Measurements from ENCODE around the genes ETF1 and SPATA24.

GRCh38 chr5:138542576-138543384 is at the start of gene ETF1:
Gene ETF1, minus strand, starts transcription at chr5:138543236.
- PRO-cap, result bidirectional peak, plus-strand start at chr5:138542939, minus-strand start at chr5:138542943; bidirectional peak, plus-strand start at chr5:138543499, minus-strand start at chr5:138543168

DNA sequence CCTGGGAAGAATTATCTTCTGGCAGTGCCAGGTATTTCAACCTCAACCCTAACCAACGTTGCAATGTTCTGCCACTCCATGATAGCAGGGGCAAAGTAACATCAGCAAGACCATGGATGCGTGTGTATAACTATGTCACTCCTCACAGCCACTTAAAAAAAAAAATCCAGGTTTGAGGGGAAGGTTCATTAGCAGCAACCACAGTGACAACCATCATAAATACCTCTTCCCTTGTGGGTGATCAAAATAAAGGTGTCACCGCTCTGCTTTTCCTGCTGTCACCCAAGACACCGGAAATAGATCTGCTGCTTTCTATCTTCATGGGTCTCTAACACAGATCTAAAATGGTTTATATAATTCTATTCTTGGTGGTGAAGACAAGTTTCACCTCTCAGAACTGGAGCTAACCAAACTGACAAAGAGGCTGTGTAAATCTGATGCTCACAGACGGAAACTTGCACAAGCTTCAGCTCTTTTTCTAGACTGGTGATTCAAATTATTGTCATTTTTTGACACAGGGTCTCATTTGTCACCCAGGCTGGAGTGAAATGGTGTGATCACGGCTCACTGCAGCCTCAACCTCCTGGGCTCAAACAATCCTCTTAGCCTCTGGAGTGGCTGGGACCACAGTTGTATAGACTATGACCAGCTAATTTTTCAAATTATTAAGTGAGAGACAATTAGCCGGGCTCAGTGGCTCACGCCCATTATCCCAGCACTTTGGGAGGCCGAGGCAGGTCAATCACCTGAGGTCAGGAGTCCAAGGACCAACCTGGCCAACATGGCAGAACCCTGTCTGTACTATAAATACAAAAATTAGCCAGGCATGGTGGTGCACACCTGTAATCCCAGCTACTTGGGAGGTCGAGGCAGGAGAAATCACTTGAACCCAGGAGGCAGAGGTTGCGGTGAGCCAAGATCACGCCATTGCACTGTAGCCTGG is 9.7 kb downstream of the HSPA9 start:
- PRO-cap, result no peak

GRCh38 chr5:138570241-138570758 is 4.9 kb downstream of the HSPA9 start:
- PRO-cap, result no peak

- PRO-cap, result no peak
Measured at GRCh38 chr5:138911832-138912357, 36.8 kb upstream of the LRRTM2 start.

GRCh38 chr5:139111338-139111874 is 86.8 kb downstream of the SIL1 start:
- PRO-cap, result no peak

DNA sequence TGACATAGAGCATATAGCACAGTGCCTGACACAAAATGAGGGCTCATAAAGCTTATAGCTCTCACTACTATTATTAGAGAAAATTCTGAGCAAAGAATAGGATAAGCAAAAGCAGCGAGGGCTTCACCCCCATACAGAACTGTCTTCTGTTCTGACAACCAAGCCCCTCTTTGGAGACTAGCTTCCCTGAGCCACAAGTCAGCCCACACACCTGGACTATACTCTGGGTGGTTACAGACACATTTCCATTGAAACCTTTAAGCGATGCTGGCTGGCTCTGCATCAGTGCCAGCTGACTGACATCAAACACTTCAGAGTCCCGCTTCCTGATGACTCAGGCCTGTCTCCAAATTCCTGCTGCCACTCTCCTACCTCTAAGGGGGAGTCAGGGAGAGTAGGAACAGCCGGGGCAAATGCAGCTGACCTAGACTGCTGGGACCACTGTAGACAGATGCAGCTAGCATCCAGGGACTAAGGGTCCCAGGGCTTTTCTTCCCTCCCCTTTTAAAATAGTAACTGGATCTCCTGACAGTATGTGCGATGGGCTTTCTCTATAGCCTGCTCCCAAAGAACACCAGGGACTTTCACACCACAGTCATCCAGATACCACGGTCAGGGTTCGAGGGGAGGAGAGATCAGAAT is 59.4 kb downstream of the SIL1 start:
- PRO-cap, result no peak

GRCh38 chr5:139276969-139277776 is 16.4 kb upstream of the MATR3 start:
- PRO-cap, result no peak

DNA sequence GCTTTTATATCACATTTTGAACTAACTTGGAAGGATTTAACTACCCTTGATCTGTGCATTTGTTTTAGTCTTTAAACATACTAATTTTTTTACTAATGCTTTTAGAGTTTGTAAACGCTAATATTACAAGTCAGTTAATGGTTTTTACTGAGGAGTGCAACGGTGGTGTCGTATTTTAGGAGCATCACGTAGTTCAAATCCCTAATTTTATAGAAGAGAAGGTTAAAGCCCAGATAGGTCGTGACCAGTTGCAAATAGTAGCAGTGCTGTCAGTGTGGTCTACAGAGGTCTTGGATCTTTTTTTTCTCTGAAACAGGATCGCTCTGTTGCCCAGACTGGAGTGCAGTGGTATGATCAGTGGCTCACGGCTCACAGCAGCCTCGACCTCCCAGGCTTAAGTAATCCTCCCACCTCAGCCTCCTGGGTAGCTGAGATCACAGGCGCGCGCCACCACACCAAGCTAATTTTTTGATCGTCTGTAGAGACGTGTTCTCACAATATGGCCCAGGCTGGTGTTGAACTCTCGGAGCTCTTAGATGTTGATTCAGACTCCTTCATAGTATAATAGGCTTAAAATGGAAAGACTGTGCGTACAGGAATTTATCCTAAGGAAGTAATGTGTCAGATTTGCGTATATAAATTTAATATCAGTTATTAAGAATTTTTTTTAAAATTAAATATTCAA is 2.1 kb downstream of the MATR3 start:
- PRO-cap, result no peak

- PRO-cap, result no peak
Measured at GRCh38 chr5:139321670-139322094, 20.0 kb upstream of the PAIP2 start.

DNA sequence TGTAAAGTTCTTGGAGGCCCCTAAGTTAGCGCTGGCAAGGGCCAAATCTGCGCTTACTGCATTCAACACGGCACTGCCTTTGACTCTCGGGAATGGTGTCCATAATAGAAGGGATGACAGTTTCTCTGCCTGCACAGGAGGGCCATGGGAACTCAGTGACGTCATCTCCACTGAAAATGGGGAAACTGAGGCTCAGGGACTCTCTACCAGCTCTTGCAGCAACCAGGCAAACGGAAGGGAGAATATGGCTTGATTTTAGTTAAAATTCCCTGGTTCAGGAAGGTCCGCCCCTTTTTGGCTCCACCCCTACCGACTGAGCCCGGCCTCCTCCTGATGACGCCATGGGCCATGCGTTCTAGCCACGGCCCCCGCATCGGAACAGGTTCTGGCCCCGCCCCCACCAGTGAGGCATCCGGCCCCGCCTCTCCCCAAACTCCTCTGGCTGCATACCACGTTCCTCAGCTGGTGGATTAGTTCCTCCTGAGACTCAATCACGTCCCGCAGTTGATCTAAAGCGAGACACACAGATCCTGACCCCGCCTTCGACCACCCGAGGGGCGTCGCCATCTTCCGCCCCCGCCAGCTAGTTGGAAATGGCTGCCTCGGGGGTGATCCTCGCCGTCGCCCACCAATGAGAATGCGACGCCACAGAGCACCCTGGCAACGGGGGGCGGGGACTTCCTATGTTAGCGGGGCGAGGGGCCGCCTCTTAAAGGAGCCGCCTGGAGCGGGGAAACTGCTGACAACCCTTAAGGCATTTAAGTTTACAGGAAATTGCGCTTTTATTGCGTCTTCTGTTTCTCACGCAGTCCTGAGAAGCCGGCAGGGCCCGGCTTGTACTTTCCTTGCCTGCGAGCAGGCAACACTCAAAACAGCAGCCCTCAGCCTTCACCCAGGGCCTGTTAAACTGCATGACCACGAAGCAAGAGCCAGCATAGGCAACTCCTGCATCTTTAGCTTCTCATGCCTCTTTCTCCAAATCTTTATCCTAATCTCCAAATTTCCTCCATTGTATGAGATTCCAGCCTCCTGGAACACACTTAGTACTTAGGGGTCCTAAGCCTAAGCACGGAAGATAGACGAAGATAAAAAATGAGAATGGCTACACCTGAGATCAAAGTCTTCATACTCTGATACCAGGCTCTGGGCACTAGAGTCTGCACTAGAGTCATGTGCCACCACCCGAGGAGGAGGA is at the start of gene SPATA24:
SPATA24 (minus strand) TSS at position 596 of the 1,195 bp plus-strand sequence.
- PRO-cap, result bidirectional peak, plus-strand start at position 837 of the sequence, minus-strand start at position 594 of the sequence

GRCh38 chr5:139410660-139411622 is 7.1 kb upstream of the SPATA24 start:
- PRO-cap, result no peak

DNA sequence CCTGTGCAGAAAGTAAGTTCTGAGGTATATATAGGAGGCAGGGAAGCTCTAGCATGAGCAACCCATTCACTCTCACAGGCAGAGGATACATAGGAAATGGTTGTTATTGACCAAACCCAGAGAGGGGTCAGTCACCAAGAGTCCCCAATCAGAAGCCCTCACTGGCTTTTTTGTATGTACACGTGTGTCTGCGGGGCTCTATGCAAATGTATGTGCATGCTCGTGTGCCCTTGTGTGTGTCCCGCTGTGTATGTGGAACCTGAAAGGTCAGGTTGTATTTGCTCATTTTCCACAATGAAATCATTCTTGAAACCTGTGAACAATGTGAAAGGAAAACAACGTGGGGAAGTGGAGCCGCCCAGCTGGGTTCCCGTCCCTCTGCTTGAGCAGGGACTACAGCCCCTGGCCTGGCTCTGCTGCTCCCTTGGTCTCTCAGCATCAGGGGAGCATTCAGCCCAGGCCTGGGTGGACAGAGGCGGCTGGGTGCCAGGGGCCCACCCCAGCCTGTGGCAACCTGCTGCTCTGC is 3.2 kb downstream of the ECSCR start:
- PRO-cap, result no peak

GRCh38 chr5:139525529-139526660 is 35.2 kb upstream of the UBE2D2 start:
- PRO-cap, result no peak

- PRO-cap, result no peak
Measured at GRCh38 chr5:139574151-139574900, 13.2 kb downstream of the UBE2D2 start.

GRCh38 chr5:139637260-139638104 is 10.7 kb upstream of the CXXC5 start:
- PRO-cap, result bidirectional peak, plus-strand start at chr5:139637652, minus-strand start at chr5:139637493

GRCh38 chr5:139638105-139639287 is 9.7 kb upstream of the CXXC5 start:
- PRO-cap, result unidirectional peak, minus-strand start at chr5:139638151; unidirectional peak, minus-strand start at chr5:139638330

GRCh38 chr5:139642349-139643416 is 5.5 kb upstream of the CXXC5 start:
- PRO-cap, result no peak

DNA sequence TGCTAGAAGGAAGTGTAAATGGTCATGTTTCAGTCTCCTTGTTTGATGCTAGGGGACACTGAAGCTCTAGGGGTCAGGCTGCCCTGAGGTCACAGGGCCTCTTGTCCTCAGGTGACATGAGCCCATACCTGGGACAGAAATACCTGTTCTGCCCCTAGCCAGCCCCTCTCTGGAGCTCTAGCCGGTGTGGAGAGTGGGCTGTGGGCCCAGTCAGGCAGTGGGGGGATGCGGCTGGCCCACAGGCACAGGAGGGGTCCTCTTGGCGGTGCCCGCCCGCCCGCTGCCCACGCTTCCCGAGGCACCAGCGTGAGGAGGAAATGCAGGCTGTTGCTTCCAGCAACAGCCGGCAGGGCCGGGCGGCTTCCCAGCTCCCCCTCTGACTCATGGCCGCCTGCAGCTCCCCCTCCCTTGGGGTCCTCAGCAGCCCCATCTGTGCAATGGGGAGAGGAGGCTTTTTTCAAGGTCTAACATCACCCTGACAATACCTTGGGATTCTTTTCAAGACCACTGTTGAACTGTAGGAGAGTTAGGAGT is 10.3 kb downstream of the CXXC5 start:
- PRO-cap, result no peak

DNA sequence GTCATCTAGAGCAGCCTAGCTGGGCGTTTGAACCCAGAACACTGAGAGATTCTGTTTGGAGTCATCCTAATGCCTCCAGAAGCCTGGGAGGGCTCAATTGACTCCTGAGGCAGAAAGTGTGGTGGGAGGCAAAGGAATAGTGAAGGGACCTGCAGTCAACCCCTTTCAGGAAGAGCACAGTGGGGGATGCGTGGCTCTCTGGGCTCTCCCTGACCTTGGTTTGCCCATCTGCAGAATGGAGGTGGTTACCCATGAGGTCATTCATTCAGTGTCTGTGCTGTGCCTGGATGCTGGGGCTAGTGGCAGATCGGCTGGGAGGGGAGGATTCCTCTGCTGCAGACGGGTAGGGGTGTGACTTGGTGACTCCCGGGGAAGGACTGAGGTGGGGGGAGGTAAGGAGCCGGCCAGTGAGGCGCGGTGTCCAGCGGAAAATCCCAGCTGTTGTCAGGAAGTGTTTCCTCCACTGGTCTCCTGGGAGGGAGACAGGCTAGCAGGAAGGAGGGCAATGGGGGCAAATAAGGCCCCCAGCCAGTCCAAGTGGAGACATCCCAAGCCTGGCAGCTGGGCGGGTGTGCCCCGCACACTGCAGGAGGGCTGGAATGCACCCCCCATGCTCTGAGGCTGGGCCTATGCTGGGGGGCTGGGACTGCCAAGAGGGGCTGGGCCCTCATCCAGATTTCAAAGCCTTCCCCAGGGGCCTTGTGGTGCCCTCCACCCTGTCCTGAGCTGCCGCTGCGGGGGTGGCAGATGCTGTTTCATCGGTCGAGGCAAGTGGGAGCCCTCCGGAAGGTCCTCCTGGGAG is 10.9 kb downstream of the CXXC5 start:
- PRO-cap, result no peak

GRCh38 chr5:139660739-139661601 is 12.8 kb downstream of the CXXC5 start:
- PRO-cap, result no peak